ENCODE measurements around a stretch of chr1.

DNA sequence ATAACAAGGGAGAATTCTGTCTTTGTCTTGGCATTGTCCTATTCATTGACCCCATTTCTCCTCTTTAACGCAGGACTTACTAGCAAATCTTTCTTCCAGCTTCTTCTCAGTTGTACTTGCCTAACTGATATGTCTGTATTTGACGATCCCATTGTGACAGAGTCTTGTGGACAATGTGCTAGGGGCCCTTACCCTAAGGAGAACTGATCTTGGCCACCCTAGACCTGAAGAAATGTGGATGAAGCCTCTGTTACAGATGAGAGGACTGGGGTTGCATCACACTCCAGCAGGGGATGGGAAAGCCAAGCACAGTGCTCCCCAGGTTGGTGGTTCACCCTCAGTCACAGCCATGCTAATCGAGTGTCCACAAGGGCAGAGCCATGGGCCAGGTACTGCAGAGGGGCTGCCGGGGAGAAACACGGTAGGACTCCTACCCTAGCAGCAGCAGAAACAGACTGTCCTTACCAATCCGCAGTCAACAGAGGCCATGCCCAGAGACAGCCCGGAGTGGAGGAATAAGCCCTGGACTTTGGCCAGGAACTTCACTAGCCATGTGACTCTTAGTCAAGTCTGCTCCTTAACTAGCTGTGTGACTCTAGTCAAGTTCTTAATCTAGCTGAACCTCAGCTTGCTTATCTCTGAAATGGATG lies 15.5 kb downstream of the PKP1 start:
- PRO-cap: no peak

- PRO-cap: no peak
These were observed 21.2 kb downstream of the TNNT2 start for GRCh38 chr1:201356352-201356704.

DNA sequence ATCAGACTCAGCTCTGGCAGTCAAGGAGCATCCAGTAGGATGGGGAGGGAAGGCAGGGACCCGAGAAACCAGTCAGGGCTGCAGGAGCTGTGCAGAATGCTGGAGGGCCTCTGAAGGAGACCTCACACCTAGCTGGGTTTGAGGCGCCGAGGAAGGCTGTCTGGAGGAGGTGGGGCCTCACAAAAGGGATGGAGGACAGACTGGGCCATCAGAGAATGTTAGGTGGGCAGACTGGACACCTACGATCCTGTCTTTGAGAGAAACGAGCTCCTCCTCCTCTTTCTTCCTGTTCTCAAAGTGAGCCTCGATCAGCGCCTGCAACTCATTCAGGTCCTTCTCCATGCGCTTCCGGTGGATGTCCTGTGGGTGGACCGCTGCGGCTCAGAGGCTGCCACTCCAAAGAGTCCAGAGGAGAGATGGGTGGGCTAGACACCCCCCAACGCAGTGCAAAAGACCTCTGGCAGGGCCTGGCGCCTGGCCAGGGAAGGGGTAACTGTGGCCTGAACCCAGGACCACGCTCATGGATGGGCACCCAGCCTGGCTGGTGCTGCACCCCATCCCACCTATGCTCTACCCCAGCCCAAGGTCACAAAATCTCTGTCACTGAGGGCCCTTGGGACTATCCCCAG lies 12.4 kb downstream of the TNNT2 start:
- PRO-cap: no peak

DNA sequence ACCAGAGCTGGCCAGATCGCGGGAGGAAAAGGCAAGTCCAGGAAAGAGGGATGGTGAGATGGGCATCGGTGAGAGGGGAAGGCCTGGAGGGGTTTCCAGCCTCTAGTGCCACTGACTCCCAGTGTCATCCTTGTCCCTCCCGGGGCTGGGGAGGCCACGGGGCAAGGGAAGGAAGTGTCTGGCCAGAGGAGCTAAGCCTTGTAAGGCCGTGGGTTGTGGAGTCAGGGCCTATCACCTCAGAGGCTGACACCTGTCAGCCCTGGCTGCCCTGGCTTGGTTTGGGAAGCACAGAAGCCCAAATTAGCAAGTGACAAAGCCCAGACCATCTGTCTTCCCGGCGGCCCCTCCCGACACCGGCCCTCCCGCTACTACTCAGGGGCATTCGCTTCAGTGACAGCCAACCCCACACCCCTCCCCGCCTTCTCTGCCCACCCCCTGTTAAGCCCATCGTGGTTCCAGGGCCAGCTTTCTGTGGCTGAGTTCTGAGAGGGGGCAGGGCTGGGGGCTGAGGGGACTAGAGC lies 4.8 kb upstream of the TNNI1 start:
- PRO-cap: no peak

GRCh38 chr1:201448128-201448549 lies 20.8 kb downstream of the PHLDA3 start:
- PRO-cap: no peak

GRCh38 chr1:201469719-201470294 lies 819 bp upstream of the PHLDA3 start:
- PRO-cap: no peak

GRCh38 chr1:201488997-201490132 lies 17.6 kb downstream of the CSRP1 start:
- PRO-cap: no peak

- PRO-cap: no peak
These were observed 15.8 kb downstream of the CSRP1 start for GRCh38 chr1:201491242-201491483.

- PRO-cap: no peak
These were observed 114.2 kb upstream of the IPO9 start for GRCh38 chr1:201714583-201715302.

DNA sequence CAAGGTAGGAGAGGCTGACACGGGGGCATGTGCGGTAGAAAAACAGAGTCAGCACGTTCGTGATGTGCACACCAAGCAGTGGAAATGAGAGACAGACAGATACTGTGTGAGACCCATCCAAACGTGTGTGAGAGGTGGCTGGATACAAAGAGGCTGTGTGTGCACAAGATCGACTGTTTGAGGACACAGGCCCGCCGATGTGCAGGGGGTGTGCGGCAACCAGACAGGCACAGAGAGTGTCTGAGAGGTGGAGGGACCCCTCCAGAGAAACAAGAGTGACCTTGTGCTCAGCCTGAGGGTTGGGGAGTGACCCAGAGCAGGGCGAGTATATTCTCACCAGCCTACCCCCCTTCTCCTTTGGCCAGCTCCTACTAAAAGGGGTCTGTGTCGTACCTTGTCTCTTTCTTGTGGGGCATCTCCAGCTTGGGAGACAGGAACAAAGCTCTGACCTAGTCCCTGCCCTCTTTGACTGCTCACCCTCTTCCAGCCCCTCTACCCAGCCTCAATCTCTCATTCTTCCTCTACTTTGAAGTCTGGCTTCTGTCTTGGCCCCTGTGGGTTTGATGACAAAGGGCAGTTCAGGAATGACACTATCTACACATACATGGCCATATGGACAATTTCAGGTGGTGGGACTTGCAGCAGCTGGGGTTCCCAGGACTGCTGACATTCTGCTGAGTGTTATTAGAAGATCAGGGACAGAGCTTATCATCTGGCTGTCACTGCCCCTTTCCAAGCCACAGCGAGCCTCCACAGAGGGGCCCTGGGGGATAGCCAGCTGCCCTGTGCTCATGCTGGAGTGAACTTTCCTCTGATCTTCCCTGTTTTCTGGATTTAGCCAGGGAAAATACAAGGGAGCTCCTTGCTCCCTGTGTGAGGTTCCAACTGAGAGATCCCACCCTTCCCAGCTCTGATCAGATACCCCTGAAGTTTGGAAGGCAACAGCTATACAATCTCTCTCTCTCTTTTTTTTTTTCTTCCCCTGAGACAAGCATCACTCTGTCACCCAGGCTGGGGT lies 97.5 kb upstream of the IPO9 start:
- PRO-cap: no peak

DNA sequence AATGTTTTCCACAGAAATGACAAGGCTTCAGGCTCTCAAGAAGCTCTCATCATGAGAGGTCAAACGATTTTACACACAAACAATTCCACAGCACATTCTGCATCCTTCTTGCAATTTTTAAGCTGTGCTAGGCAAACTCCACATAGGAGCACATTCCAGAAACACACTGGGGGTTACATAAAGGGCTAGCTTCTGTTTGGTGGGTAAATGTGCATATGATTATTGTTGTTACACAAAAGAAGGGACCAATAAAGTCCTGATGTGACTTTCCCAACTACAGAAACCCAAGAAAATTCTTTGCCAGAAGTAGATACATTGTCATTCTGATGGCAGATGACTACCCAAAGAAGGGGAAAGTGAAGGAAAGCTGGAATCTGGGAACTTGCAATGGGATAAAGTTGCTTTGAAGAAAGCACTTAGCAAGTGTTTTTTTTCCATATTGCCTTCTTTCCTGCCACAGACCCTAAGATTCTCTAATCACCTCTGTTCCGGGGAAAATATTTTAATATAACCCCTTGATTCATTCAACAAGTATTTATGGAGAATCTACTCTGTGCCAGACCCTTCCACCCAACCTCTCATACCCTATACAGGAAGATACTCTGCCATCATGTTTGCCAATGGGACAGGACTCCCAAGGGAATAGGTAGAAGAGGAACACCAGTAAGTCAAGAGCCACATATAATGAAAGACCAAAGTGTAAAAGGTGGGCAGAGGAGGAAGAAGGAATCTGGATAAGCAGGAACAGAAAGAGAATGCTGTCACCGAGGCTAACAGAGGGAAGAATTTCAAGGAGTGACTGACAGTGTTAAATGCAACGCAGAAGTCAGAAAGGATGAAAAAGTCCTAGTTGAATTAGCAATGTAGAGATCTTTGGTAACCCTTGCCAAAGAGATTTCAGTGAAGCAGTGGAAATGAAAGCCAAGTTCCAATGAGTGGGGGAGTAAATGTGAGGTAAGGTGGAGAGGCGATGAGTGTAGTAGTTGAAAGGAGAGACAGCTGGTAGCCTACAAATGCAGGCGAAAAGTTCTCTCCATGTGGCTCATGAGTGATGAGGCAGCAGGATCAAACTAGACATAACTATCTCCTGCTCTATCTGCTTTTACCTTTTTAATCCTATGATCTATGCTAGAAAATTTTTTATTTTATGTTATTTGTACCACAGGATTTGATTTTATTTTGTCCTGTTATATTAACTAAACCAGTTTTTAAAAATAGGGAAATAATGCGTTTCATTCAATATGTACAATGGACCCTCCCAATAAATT lies 74.9 kb upstream of the IPO9 start:
- PRO-cap: no peak

- PRO-cap: no peak
These were observed 21.0 kb downstream of the IPO9 start for GRCh38 chr1:201849662-201850613.

DNA sequence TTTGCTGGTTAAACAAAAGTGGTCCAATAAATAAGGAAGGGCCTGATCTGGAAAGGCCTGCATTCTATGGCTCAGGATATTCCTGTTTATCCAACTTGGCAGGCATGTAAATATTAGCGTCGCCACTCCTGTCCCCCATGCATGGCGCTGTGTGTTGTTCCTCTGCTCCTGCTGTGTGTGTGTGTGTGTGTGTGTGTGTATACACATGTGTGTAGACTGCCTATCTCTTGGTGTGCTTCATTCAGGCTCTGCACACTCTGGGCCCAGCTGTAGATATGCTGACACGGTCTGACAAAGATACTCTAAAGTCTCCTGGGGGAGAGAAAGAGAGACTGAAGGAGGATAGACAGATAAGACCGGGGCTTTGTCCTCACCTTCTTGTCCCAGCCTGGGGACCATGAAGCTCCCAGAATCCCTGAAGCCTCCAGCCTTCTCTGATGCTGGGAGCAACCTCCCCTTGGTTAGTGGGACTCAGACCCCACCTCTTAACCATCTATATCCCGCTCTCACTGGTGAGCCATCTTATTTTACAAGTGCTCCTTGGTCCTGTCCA lies 6.7 kb downstream of the LMOD1 start:
- PRO-cap: no peak

- PRO-cap: no peak
These were observed 1.8 kb downstream of the LMOD1 start for GRCh38 chr1:201944503-201945043.

- PRO-cap: no peak
These were observed 46.5 kb downstream of the ELF3 start for GRCh38 chr1:202056832-202057287.

DNA sequence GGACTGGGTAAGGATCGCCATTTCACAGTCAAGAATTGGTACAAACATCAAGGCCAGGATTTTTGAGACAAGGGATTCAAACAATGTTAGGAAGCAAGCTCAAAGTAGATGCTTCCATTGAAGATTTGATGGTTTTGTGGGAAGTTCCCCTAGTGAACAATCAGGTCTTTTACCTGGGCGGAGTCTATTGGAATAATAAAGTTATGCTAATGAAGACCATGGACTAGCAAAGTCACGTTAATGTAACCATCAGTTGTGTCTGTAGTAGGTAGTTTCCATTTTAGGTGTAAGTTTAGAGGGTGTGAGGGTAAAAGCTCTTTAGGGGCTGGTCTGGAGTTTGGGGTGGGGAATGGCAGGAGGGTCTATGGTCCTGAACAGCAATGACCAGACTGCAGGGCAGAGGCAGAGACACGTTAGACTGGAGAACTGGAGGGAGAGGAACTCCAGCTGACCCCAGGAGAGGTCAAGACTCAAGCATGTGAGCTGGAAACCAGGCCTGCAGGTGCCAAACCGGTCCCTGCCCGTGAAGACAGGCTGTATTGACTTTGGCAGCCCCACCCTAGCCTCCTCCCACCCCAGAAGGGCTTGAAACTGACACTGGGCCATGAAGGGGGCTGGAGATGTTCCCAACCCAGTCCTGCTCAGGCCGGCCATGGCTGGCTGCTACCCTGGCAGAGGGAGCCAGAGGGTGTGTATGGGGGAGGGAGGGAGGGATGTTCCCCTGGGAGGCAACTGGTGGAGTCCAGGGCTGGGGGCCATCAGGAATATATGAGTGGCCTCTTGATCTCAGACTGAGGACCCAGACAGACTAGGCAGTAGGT lies 35.9 kb upstream of the GPR37L1 start:
- PRO-cap: no peak

GRCh38 chr1:202107161-202107689 lies 15.5 kb upstream of the GPR37L1 start:
- PRO-cap: no peak

DNA sequence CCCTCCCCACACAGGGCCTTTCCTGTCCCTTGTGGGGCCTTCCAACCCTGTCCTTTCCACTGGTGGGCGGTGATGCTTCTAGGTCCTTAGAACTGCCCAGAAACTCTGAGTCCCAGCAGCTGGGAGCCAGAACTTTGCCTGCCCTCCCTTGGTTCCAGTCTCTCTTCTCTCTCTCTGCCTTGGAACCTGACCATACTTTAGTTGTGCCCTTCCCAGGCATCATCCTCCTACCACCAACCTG lies 5.9 kb downstream of the GPR37L1 start:
- PRO-cap: no peak

DNA sequence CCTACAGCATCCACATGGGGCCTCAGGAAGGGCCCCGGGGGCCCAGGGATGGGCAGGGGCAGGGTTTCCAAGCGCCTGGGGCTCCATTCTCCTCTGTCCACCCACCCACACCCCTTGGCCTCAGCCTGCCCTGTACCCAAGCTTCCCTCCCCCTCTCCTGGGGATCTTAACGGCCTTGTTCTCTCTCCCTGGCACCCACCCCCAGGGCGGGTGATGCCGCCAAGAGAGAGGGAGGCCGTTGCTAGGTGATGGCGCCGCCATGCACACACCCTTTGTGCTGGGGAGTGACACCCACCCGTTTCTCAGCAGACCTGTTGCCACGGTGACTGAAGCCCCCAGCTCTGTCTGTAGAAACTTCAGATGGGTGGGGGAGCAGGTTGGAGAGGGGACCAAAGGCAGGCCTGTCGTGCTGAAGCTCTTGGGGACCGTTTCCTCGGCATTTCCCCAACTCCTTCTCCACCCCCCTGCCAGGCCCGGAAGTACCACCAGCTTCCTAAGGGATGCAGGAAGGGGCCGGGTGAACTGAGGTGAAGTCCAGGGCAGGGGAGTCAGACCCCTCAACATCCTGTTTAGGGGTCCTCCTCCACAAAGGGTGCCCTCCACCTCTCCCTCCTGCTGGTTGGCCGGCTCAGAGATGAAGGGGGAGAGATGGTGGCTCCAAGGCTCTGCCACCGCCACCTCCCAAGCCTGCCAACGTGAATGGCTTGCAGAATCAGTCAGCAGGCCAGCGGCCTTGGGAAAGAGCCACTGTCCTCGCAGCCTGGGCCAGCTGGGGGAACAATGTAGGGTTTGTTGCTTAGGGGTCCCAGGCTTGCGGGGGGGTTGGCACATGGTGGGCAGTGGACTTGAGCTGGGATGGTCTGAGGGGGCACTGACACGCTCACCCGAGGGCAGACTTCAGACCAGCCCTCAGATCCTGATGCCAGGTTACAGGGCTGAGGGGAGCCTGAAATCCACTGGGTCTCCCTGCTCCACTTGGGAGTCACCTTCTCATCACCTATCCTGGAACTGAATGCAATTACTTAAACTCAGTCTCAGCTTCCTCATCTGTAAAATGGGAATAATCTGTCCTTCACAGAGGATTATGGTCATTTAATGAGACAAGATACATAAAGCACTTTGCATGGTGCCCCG lies 7.9 kb downstream of the GPR37L1 start:
- PRO-cap: no peak

DNA sequence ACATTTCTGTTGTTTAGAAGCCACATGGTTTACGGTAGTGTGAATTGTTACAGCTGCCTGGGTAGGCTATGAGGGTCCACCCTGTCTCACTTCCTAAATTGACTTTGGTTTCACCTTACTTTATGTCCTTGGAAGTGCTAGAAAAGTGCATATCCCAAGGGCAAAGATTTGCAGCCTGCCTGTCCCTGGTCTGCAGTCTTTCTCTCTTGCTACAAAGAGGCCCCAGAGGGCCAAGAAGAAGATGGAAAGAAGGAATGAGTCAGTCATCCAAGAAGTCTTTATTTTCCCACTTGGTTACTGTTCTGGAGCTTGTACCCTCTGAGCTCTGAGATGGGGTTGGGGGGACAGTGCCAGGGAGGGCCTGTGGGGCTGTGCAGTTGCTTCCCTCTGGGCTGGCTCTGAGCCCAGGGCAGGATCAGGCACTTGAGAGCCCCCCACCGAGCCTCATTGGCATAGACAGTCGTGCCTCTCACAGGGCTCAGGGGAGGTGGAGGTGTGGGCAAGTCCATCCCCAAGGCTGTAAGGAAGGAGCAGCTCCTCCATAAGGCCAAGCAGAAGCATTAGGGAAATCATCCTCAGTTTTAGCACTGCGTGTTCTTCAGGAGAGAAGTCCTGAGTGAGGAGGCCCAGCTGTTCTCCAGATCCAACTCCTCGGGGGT lies 2.3 kb upstream of the ARL8A start:
- PRO-cap: no peak

Measured in SEM (cell line).